Adrenal gland (tissue), 7 donors: ENCODE measurements around a stretch of chr11.

DNA sequence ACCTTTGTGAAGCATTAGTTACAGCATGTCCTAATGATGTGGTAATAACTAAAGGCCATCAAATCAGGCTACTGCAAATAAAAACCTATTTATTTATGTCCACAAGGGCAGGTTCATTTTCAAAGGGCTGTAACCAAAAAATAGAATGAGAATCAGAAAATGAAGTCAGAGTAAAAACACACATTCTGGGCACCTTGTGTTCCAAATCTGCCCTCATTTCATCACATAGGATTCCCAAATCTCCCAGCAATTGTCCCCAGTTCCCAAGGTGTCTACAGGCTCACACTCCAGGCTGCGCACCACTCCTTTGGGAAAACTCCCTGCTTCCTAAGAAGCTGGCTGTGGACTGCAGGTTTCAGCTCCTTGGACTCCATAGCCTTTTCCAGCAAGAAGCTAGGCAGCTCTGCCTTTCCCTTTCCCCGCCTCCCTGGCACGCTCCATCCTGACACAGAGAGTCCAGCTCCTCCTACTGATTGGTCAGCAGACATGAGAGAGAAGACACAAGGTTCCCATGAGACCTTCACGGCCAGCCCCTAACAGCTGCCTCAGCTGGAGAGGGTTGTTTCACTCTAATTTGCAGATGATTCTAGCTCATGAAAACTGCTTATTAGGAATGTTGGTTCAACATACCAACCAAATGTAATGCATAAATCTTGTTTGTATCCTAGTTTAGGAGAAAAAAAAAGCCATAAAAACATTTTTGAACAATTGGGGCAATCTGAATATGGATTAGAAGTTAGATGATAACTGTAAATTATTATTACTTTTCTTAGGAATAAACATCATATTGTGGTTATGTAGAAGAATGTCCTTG lies 27.6 kb downstream of the TENM4 start:
- PRO-cap, 3 experiments, result peak in 2 of 3 experiments; most common plus-strand start position 572 of the sequence (in 1); most common minus-strand start position 370 of the sequence (in 1)
- RAMPAGE, long total RNA, 4 experiments, result no peak in any of the 4 experiments
- RRBS, result no CpG with 5 or more reads among the region's 4 CpGs

GRCh38 chr11:79438527-79439181 lies 2.2 kb downstream of the TENM4 start:
- PRO-cap, 3 experiments, result peak in 2 of 3 experiments; most common plus-strand start chr11:79439074 (in 2); most common minus-strand start chr11:79438897 (in 1)
- RAMPAGE, long total RNA, 4 experiments, result no peak in any of the 4 experiments
- RRBS, result 3% methylated on average over 11 of the region's 37 CpGs

- PRO-cap, 3 experiments, result no peak in any of the 3 experiments
- RAMPAGE, long total RNA, 4 experiments, result no peak in any of the 4 experiments
- RRBS, result 2% methylated on average over 12 of the region's 44 CpGs
Measured at GRCh38 chr11:79439182-79439977, 1.4 kb downstream of the TENM4 start.

DNA sequence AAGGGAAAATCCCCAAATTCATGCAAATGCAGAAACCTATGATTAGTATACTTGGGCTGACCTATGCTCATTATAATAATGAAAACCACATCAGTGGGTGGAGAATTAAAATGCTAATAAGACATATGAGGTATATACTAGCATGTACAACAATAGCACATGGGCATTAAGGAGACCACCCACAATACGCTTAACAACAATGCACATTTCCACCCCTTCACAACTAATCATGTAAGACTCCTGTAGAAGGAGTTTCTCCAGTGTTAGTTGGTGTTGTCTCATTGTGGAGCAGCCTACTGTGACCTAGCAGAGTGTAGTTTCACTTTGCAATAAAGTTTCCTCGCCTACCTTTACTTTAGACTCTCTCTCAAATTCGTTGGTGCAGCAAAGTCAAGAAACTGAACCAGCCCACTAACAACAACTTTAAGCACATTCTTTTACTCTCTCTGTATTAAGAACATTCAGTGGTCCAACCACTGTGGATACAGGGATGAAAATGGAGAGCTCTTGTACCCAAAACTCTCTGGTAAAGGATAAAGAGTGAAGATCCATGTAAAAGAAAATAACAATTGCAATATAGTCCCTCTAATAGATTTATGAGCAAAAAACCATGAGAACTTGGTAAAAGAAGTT lies 863.6 kb downstream of the FAM181B start:
- PRO-cap, 3 experiments, result no peak in any of the 3 experiments
- RAMPAGE, long total RNA, 4 experiments, result no peak in any of the 4 experiments
- RRBS, result no CpG with 5 or more reads among the region's 3 CpGs

DNA sequence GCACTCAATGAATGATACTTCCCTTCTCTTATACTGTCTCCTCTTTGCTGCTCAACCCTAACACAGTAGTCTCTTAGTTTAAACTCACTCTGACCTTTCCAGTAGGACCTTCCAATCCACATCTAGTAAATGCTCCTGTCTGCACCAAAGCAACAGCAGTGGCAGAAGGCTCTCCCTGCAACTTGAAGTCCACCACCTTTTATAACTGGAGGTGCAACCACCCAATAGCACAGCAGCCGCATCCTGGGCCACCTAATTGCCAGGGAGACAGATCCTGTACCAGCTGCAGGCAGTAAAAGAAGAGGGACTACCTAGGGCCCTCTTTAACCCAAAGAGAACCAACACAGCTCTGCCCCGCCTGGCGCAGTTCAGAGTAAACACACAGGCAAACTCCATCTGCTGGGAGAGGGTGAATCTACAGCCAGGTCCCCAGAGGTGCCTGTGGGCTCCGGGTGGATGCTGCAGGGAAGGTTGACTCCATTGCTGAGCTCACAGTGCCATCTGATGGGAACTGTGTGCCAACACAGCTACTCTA lies 38.2 kb downstream of the FAM181B start:
- PRO-cap, 3 experiments, result no peak in any of the 3 experiments
- RAMPAGE, long total RNA, 4 experiments, result no peak in any of the 4 experiments
- RRBS, result no CpG with 5 or more reads among the region's 4 CpGs

- PRO-cap, 3 experiments, result no peak in any of the 3 experiments
- RAMPAGE, long total RNA, 4 experiments, result no peak in any of the 4 experiments
- RRBS, result no CpG with 5 or more reads among the region's 5 CpGs
Measured at GRCh38 chr11:82734063-82734249, 292 bp upstream of the FAM181B start.

DNA sequence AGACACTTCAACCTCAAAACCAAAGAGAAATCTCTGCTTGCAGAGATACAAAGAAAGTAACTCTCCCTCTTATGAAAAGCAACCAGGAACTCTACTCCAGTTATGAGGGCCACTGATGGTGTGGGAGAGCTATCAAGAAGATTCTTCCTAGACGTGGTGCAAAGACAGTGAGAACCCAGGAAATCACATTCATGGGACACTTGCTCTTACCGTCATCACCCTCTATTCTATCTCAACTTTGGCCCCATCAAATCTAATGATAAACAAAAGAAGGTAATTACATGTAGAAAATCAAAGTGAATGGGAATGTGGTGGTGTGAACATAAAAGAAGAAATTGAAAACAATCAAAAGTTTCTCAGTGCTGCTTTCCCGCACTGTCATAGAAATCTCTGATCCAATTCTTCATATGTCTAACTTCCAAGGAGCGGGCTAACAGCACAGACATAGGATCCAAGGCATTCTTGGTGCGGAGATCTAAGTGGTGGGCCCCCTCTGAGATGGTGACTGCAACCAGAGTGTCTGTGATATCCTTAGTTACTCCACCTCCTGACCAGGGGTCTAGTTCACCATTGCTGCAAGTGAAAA lies 75.6 kb downstream of the PRCP start:
- PRO-cap, 3 experiments, result no peak in any of the 3 experiments
- RAMPAGE, long total RNA, 4 experiments, result no peak in any of the 4 experiments
- RRBS, result no CpG with 5 or more reads among the region's 5 CpGs

DNA sequence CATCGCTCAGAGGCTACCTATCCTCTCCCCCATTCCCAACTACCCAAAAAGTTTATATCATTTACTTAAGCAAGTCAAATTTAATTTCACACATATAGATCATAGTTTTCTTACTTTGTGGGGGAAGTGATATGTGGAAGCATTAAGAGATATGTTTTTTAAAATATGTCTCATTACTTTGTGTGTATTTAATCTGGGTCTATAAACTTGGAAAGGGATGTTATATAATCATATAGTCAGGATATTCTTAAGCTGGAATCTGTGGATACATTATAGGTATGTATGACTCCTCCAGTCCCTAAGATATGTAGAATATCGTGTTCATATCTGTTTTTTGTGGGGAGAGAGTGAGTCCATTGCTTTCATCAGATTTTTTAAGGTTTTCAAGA lies 22.5 kb downstream of the DDIAS start:
- PRO-cap, 3 experiments, result no peak in any of the 3 experiments
- RAMPAGE, long total RNA, 4 experiments, result no peak in any of the 4 experiments
- RRBS, result no CpG with 5 or more reads among the region's 2 CpGs

- PRO-cap, 3 experiments, result no peak in any of the 3 experiments
- RAMPAGE, long total RNA, 4 experiments, result no peak in any of the 4 experiments
- RRBS, result no CpG with 5 or more reads among the region's 9 CpGs
Measured at GRCh38 chr11:82955680-82956514, 54.4 kb downstream of the DDIAS start.

DNA sequence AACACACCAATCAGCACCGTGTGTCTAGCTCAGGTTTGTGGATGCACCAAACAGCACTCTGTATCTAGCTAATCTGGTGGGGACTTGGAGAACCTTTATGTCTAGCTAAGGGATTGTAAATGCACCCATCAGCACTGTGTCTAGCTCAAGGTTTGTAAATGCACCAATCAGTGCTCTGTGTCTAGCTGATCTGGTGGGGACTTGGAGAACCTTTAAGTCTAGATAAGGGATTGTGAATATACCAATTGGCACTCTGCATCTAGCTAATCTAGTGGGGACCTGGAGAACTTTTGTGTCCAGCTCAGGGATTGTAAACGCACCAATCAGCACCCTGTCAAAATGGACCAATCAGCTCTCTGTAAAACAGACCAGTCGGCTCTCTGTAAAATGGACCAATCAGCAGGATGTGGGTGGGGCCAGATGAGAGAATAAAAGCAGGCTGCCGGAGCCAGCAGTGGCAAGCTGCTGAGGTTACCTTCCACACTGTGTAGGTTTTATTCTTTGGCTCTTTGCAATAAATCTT lies 69.7 kb downstream of the DDIAS start:
- PRO-cap, 3 experiments, result peak in 3 of 3 experiments; most common plus-strand start position 460 of the sequence (in 3)
- RAMPAGE, long total RNA, 4 experiments, result no peak in any of the 4 experiments
- RRBS, result no CpG with 5 or more reads among the region's 4 CpGs

DNA sequence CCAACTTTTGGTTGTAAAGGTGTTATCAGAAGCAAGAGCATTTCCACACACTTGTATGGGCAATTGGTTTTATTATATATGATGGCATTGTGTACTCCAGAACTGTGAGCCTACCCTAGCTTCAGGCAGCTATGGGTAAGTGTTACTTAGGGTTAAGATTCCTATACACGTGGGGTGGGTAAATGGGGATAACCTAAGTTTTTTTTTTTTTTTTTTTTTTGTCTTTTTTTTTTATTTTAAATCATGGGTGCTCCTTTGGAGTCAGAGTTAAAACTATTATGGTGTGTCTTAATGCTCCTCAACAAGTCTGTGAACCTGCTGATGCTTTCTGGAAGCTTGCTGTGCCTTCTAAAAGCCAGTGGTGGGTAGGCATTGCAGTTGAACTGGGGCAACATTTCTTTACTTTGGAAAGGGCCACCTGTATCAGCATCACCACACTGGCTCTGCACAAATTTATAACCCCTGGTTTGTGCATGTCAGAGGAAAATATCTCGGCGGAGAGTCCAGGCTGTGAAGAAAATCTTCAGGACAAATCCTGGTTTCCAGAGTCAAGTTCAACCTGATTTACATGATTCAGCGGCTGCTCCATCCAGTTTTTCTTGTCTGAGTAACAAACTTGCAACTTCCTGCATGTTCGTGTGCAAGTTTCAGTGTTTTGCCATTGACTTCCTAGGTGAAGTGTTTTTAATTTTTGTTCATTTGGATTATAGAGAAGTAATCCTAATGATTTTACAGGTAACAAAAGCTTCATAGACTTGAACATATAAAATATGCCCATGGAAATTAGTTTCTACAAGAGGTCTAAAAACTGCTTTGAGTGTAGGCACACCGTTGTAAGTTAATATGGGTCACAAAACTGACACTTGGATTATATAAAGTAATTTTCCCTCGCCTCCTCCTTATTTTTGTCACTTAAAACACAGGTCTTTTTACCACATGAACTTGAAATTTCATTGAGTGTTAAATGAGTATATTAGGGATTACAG lies 3.5 kb downstream of the PCF11 start:
- PRO-cap, 3 experiments, result no peak in any of the 3 experiments
- RAMPAGE, long total RNA, 4 experiments, result no peak in any of the 4 experiments
- RRBS, result no CpG with 5 or more reads among the region's 7 CpGs

- PRO-cap, 3 experiments, result no peak in any of the 3 experiments
- RAMPAGE, long total RNA, 4 experiments, result no peak in any of the 4 experiments
- RRBS, result no CpG with 5 or more reads among the region's 9 CpGs
Measured at GRCh38 chr11:83167260-83168071, 10.5 kb downstream of the PCF11 start.

DNA sequence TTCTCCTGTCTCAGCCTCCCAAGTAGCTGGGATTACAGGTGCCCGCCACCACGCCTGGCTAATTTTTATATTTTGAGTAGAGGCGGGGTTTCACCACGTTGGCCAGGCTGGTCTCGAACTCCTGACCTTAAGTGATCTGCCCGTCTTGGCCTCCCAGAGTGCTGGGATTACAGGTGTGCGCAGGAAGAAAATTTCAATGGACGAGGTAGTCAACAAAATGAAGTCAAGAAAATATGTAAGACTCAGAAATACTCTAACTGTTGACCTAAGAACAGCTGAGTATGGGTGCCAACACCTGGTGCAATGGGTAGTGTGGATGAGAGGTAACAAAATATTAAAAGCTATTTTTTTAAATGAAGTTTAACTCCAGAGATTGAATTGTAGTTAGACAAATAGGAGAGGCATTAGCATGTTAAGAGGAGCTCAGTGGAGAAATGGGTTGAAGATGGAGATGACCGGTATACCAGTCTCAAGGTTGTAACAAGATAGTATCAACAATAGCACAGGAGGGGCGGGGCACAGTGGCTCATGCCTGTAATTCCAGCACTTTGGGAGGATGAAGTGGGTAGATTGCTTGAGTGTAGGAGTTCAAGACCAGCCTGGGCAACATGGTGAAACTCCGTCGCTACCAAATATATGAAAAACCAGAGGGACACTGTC lies 6.2 kb upstream of the ANKRD42 start:
- PRO-cap, 3 experiments, result no peak in any of the 3 experiments
- RAMPAGE, long total RNA, 4 experiments, result no peak in any of the 4 experiments
- RRBS, result no CpG with 5 or more reads among the region's 12 CpGs

DNA sequence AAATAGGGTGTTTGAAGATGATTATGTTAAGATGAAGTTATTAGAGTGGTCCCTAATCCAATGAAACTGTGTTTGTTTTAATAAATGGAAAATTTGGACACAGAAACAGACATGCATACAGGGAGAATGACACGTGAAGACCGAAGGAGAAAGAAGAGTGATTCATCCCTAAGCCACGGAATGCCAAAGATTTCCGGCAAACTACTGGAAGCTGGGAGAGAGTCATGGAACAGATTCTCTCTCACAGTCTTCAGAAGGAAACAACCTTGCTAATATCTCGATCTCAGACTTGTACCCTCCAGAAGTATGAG lies 733.4 kb upstream of the CCDC90B start:
- PRO-cap, 3 experiments, result peak in 3 of 3 experiments; most common plus-strand start position 199 of the sequence (in 3); most common minus-strand start position 142 of the sequence (in 2)
- RAMPAGE, long total RNA, 4 experiments, result no peak in any of the 4 experiments
- RRBS, result no CpG with 5 or more reads among the region's 5 CpGs

DNA sequence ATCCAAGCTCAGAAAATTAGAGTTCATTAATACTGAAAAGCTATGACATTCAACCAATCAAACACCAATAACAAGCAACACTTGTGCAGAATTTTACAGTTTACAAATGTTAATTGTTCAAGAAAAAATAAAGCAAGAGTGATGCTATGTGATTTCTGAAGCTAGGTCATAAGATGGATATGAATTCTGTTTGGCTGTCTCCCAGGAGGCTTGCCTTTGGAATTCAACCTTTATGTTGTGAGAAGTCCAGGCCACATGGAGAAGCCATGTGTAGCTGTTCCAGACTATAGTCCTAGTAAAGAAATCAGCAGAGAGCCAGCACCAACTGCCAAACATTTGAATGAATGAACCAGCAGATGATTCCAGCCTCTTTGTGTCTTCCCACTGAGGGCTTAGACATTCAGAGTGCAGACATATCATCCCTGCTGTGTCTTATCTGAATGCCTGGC lies 1150.7 kb downstream of the DLG2 start:
- PRO-cap, 3 experiments, result no peak in any of the 3 experiments
- RAMPAGE, long total RNA, 4 experiments, result no peak in any of the 4 experiments

GRCh38 chr11:84930365-84931038 lies 696.6 kb downstream of the DLG2 start:
- PRO-cap, 3 experiments, result no peak in any of the 3 experiments
- RAMPAGE, long total RNA, 4 experiments, result no peak in any of the 4 experiments
- RRBS, result no CpG with 5 or more reads among the region's 3 CpGs

- PRO-cap, 3 experiments, result no peak in any of the 3 experiments
- RAMPAGE, long total RNA, 4 experiments, result no peak in any of the 4 experiments
- RRBS, result no CpG with 5 or more reads among the region's 3 CpGs
Measured at GRCh38 chr11:85626574-85626978, 568 bp downstream of the DLG2 start.

DNA sequence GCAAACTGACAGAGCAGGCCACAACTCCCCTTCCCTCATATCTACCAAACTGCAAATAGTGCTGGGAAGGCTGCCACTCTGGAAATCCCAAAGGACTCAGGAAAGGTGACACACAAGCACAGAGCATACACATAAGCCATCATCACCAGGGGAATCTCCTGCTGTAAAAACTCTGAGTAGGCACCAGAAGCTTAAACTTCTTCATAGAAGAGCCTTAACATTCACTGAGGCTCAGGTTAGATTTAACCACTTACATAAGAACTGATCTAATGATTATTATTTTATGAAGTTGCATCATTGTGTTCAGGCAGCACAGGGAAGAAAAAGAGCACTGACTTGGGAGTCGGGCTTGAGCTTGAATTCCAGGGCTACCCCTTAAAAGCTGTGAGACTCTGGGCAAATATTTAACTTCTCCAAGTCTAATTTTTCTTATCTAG lies 15.1 kb downstream of the SYTL2 start:
- PRO-cap, 3 experiments, result peak in 1 of 3 experiments; most common plus-strand start position 358 of the sequence (in 1)
- RAMPAGE, long total RNA, 4 experiments, result no peak in any of the 4 experiments
- RRBS, result no CpG with 5 or more reads among the region's 1 CpG

DNA sequence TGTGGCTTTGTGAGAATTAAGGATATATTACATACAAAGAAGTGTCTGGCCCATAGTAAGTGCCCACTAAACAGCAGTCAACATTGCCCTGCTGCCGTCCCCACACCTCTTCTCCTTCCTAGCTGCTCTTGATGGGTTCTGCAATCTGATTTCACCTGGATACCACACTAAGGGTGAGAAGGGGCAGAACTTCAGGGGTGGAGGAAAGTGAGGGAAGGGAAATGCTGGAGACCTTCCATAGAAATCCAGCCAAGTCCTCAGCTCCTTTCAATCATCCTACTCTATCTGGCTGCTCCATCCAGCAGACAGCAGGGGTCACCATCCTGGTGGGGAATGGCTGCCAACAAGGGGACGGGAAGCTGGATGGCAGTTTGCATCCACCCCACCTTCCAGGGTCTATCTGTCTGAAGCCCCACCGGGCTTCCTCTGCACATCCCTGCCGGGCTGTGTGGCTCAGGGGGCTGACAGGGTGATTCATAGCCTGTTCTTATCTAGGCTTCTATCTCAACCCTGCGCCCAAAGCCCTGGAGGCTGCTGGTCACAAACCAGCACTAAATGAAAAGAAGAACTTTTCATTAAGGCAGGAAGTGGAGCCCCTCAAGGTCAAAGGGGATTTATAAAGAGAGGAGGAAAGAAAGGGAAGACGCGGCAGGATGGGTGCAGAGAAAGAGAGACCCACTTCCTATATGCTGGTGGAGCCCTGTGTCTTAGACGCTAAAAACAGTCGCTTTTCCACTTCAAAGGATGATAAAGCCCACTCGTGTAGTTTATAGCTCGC lies 1.1 kb downstream of the SYTL2 start:
- PRO-cap, 3 experiments, result no peak in any of the 3 experiments
- RAMPAGE, long total RNA, 4 experiments, result no peak in any of the 4 experiments
- RRBS, result no CpG with 5 or more reads among the region's 11 CpGs

GRCh38 chr11:85963976-85965161 lies 104.5 kb downstream of the PICALM start:
- PRO-cap, 3 experiments, result no peak in any of the 3 experiments
- RAMPAGE, long total RNA, 4 experiments, result no peak in any of the 4 experiments
- RRBS, result no CpG with 5 or more reads among the region's 2 CpGs